Measurements from ENCODE around the gene FZD1.

DNA sequence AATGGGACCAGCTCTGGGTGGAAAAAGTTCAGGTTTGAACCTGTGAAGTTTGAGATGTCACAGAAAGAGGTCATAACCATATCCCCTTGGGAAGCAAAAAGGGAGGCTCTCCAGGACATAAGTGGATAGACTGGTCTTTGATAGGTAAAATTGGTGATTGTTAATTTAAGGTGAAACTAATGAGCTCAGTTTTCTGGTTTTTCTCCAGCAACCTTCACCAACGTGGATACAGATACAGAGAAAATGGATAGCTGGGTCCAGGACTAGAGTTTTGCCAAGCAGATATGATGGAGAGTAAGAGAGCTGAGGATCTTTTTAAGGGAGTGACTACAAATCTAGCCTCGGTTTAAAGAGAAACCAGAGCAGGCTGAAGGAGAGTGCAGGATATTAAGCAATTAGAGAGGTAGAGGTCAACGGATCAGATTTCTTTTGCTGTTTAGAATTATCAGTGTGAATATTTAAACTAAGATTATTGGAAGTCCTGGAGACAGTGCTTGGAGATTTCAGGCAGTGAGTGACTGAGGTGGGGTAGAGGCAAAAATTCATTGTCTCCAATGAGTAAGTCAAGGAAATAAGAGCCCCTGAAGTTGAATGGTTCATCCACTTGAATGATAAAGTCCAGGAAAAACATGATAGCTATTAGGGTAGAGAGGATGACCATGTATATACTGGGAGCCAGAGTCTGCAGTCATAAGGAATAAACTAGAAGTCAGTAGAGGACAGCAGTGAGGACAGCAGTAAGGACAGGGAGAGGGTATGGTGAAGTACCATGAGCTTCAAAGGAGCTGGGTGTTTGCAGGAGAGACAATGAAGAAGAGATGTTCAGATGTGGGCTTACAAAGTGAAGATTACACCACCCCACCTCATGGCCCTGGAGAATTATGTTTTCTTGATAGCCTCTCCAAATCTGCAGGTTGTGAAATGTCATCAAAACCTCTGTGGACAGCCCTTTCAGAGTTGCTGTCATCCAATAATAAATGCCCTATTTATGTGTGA lies 3.1 kb downstream of the STEAP2 start:
- RRBS, result no CpG with 5 or more reads among the region's 3 CpGs

DNA sequence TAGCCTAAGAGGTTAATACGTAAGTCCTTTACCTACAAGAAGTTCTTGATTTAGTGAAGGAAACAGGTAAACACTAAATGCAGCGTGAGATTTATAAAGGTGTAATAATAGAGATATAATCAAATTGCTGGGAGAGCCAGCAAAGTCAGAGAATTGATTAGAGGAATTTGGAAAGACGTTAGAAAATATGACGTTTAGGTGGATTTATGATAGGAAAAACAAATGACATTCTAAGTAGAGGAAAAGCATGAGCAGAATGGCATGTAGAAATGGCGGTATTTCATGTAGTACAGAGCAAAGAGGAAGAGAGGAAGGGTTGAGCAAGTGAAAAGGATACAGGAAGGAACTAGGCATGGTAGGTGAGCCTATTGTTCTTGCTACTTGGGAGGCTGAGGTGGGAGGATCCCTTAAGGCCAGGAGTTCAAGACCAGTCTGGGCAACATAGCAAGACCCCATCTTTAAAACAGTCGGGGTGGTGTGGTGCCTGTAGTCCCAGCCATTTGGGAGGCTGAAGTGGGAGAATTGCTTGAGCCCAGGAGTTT lies 1.2 kb downstream of the GTPBP10 start:
- RRBS, result no CpG with 5 or more reads among the region's 6 CpGs

GRCh38 chr7:90412541-90413424 lies 9.5 kb downstream of the CLDN12 start:
- RRBS, result no CpG with 5 or more reads among the region's 13 CpGs

- RRBS, result no CpG with 5 or more reads among the region's 3 CpGs
Measured at GRCh38 chr7:90463462-90463773, 6.0 kb upstream of the PTTG1IP2 start.

GRCh38 chr7:90597076-90597839 lies 1.1 kb downstream of the CDK14 start:
- RRBS, result no CpG with 5 or more reads among the region's 17 CpGs

- RRBS, result no CpG with 5 or more reads among the region's 4 CpGs
Measured at GRCh38 chr7:90625844-90626373, 29.8 kb downstream of the CDK14 start.

- RRBS, result no CpG with 5 or more reads among the region's 2 CpGs
Measured at GRCh38 chr7:90647943-90648450, 51.9 kb downstream of the CDK14 start.

GRCh38 chr7:91082135-91082436 lies 182.1 kb upstream of the FZD1 start:
- RRBS, result no CpG with 5 or more reads among the region's 3 CpGs

GRCh38 chr7:91085131-91085737 lies 179.0 kb upstream of the FZD1 start:
- RRBS, result no CpG with 5 or more reads among the region's 6 CpGs

DNA sequence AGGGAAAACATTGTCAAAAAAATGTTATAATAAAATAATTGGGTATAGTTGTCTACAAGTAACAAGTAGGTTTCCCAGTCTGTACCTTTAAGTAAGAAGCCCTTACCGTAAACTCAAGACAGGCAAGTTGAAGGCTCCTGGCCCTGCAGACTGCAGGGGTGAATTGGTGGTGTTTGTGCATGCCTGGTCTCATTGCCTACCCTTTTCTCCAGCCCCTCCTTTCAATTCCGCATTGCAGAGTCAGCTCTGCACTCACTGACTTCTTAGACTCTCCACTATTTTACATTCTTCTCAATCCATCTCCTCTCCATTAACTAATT lies 135.7 kb upstream of the FZD1 start:
- RRBS, result no CpG with 5 or more reads among the region's 2 CpGs

DNA sequence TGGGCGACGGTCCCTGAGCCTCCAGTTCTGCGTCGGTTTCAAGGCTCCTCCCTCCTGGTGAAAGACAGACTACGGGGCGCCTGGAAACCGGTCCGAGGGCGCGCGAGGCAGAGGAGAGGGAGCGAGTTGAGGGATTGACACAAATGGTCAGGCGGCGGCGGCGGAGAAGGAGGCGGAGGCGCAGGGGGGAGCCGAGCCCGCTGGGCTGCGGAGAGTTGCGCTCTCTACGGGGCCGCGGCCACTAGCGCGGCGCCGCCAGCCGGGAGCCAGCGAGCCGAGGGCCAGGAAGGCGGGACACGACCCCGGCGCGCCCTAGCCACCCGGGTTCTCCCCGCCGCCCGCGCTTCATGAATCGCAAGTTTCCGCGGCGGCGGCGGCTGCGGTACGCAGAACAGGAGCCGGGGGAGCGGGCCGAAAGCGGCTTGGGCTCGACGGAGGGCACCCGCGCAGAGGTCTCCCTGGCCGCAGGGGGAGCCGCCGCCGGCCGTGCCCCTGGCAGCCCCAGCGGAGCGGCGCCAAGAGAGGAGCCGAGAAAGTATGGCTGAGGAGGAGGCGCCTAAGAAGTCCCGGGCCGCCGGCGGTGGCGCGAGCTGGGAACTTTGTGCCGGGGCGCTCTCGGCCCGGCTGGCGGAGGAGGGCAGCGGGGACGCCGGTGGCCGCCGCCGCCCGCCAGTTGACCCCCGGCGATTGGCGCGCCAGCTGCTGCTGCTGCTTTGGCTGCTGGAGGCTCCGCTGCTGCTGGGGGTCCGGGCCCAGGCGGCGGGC lies at the start of gene FZD1:
Gene FZD1 (plus strand): TSS at position 90 of the 765 bp plus-strand sequence.
- RRBS, result 1% methylated on average over 47 of the region's 94 CpGs

GRCh38 chr7:91941420-91941704 lies 700 bp downstream of the AKAP9 start:
- RRBS, result no CpG with 5 or more reads among the region's 5 CpGs

- RRBS, result no CpG with 5 or more reads among the region's 4 CpGs
Measured at GRCh38 chr7:92057179-92057956, 76.9 kb downstream of the CYP51A1 start.

- RRBS, result no CpG with 5 or more reads among the region's 3 CpGs
Measured at GRCh38 chr7:92238263-92238761, 7.4 kb downstream of the KRIT1 start.

DNA sequence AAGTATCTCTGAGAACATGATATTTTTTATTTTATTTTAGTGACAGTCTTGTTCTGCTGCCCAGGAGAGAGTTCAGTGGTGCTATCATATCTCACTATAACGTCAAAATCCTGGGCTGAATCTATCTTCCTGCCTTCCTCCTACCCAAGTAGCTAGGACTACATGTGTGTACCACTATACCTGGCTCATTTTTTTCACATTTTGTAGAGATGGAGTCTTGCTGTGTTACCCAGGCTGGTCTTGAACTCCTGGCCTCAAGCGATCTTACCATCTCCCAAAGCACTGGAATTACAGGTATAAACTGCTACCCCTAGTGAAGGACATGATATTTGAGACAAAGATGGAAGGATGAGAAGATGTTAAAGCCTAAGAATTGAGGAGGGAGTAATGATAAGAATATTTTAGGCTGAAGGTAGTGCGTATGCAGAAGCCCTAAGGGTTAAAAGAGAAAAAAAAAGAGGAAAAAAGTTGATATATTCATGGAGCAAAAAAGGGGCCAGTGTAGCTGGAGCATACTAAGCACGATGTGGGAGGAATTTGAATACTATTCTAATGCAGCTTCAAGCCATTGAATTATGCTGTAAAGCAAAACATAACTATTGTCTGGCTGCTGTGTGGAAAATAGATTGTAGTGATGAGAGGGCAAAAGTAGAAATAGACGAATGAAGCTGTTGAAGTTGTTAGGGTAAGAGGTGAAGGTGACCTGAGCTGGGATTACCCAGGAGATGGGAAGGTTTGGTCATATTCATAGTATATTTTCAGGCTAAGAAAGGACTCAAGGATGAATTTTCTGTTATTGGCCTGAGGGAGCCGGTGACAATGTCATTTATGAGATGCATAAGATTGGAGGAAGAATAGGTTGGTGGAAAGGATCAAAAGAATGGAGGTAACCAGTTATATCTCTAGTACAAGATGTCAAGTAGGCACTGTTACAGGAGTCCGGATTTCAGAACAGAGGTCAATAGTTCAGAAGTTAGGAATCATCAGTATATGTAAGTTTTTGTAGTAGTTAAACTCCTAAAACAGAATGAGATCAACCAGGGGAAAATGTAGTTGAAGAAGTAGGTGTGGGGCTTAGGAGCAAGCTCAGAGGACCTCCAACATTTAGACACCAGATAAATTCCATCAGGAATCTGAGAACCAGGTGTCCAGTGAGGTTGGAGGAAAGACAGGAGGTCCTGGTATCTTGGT lies 19.6 kb downstream of the ANKIB1 start:
- RRBS, result 87% methylated on average over 1 of the region's 7 CpGs

GRCh38 chr7:92380850-92381689 lies 66.2 kb upstream of the GATAD1 start:
- RRBS, result no CpG with 5 or more reads among the region's 10 CpGs

GRCh38 chr7:92425374-92425900 lies 21.8 kb upstream of the GATAD1 start:
- RRBS, result 87% methylated on average over 3 of the region's 16 CpGs

GRCh38 chr7:92801490-92802123 lies 34.8 kb downstream of the CDK6 start:
- RRBS, result no CpG with 5 or more reads among the region's 9 CpGs

GRCh38 chr7:93315933-93316591 lies 83.9 kb downstream of the VPS50 start:
- RRBS, result no CpG with 5 or more reads among the region's 4 CpGs